Neural progenitor cell (in vitro differentiated cells): ENCODE results near the genes STX1B, RUSF1 and AHSP.

- RAMPAGE, long total RNA, result no peak
Observed at GRCh38 chr16:30903524-30904101, 7.2 kb downstream of the CTF1 start.

DNA sequence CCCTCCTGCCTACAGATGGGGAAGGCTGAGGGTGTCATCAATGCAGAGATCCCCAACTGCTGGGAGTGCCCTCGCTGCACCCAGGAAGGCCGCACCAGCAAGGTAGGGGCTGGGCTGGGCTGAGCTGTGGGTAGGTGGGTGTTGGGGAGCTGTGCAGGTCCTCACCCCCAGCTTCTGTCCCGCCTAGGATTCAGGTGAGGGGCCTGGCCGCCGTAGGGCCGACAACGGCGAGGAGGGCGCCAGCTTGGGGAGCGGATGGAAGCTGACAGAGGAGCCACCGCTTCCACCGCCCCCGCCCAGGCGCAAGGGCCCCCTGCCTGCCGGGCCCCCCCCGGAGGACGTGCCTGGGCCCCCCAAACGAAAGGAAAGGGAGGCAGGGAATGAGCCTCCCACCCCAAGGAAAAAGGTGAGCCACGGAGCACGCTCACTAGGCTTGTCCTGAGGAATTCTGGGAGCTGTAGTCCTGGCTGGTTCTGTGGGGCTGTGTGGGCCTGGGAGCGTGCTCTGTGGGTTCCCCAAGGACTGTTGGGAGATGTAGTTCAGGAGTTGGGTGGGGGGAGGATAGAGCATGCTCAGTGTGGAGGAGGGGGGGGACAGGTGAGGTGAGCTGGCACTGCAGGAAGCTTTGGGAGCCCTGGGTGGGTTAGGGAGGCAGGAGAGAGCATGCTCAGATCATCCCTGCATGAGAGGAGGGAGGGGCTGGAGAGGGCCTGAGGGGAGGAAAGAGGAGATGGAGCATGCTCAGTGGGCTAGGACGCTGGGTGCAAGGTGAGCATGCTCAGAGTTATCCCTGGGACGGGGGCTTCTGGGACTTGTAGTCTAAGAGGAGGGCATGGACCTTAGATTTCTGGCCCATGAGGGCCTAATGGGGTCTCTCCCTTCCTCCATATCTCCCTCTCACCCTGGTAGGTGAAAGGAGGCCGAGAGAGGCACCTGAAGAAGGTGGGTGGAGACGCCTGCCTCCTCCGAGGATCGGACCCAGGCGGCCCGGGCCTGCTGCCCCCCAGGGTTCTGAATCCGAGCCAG is 4.5 kb downstream of the FBXL19 start:
- RAMPAGE, long total RNA, result no peak

DNA sequence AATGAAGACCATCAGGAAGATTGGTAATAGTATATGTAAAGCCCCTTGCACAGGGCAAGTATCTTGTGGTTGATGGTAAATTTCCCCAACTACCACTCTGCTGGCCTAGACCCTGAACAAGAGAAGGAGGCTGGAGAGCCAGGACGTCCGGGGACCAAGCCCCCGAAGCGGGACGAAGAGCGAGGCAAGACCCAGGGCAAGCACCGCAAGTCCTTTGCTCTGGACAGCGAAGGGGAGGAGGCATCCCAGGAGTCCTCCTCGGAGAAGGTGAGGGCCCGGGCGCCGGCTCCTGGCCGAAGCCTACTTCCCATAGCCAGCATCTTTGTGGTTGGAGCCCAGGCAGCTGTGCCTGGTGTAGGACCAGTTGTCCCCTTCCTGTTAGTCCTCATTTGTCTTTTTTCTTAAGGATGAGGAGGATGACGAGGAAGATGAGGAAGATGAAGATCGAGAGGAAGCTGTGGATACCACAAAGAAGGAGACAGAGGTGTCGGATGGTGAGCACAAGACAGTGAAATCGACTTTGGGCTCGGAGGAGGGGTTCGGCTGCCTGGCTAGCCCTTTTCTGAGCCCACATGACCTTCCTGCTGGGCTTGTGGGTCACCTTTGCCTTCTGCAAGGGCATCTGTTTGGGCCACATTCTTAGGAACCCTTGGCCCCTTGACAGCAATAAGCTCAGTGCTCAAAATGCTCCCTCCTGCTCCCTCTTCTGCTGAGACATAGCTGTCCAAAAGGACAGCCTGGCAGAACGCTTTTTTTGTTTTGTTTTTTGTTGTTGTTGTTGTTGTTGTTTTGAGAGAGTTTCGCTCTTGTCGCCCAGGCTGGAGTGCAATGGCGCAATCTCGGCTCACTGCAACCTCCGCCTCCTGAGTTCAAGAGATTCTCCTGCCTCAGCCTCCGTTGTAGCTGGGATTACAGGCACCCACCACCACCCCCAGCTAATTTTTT is 11.9 kb downstream of the SETD1A start:
- RAMPAGE, long total RNA, result no peak

DNA sequence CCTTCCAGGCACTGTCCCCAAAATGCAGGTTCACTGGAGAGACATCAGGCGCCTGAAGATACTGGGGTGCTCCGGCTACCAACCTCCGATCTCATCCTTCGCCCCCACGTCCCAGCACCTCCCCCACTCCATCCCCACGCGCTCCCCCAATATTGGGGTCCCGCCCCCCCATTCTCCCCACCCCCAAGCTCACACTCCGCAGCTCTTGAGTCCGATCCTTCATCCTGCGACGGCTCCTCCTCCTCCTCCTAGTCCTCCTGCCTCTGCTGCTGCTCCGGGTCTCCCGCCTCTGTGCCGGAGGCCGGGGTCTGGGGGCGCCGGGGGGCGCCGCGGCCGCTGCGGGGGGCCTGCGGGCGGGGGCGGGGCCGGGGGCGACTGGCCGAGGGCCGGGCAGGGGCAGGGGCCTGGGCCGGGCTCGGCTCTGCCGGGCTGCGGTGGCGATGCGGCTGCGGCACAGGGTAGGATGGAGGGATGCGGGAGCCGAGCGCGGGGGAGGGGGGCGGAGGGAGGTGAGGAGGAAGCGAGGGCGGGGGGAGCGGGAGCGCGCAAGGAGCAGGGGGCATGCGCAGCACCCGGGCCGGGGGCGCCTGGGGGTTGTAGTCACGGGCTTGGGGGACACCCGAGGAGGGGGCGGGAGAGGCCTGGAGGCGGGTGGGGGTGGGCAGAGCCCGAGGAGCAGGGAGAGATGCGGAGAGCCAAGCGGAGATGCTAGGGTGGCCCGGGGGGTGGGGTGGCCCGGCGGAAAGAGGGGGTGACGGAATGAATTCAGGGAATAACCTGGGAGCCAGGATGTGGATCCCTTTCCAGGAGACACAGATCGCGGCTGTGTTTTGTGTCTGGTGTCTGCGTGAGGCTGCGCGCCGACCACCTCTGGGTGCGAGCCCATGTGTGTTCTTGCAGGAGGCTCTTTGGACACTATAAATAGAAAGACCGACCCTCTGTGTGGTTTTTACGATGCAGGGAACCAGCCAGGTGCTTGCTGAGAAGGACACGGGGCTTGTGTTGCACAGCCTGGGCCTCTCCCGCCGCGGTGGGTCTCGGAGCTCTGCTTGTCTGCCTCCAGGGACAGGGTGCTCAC is at the start of gene STX1B:
Gene STX1B (minus strand): TSS at position 465 of the 1,078 bp plus-strand sequence.
- RAMPAGE, long total RNA, result no peak

DNA sequence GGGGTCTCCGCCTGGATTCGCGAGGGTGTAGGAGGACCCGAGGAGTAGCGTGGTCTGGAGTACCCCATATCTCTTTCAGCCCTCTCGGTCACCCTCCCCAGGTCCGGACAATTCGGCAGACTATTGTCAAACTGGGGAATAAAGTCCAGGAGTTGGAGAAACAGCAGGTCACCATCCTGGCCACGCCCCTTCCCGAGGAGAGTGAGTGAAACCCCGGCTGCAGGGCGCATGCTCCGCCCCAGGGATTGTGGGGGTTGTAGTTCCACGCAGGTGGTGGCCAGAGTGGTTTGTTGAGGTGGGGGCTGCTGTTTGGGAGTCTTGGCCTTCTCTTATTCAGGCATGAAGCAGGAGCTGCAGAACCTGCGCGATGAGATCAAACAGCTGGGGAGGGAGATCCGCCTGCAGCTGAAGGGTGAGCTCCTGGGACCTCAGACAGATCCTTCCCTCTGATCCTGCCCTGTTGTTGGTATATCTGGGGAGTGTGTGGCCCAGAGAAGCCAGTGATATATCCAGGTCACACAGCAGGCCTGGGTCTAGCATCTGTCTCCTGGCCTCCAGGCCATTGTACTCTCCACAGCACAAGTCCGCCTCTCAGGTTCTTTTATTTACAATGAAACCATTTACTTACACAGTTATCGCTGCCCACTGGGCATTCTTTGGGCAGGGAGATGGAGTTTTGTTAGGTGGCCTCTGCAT is 915 bp downstream of the STX4 start:
- RAMPAGE, long total RNA, result no peak

DNA sequence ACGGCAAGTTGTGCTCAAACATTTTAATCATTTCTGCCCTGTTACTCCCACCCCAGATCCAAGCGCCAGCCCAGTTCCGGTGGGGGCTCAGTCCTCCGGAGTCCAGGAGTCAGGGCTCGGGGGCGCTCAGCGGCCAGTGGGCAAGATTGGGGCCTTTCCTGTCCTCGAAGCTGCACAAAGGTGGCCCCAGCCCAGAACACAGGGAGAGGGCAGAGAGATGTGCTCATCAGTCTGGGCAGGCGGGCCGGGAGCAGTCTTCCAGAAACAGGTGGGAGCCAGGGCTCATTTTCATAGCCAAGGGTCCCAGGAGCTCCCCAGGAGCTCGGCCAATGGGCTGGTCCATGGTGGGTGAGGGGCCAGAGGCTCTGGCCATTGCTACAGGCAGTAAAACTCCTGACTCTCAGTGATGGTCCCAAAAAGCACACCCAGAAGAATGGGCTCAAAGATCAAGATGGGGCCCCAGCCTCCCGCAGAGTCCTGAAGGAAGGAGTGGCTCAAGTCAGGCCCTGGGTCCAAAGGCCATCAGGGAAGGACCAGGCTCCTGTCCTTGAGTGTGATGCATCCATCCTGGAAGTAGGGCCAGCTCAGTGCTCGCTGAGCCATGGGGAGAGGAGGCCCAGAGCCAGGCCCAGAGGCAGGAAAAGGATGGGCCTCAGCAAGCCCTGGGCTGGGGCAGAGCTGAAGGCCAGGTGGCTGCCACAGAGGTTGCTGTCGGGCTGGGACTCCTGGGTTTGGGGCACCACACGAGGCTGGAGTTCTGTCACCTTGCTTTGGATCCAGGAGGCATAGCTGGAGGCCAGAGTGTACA is 3.9 kb downstream of the PRSS8 start:
- RAMPAGE, long total RNA, result no peak

DNA sequence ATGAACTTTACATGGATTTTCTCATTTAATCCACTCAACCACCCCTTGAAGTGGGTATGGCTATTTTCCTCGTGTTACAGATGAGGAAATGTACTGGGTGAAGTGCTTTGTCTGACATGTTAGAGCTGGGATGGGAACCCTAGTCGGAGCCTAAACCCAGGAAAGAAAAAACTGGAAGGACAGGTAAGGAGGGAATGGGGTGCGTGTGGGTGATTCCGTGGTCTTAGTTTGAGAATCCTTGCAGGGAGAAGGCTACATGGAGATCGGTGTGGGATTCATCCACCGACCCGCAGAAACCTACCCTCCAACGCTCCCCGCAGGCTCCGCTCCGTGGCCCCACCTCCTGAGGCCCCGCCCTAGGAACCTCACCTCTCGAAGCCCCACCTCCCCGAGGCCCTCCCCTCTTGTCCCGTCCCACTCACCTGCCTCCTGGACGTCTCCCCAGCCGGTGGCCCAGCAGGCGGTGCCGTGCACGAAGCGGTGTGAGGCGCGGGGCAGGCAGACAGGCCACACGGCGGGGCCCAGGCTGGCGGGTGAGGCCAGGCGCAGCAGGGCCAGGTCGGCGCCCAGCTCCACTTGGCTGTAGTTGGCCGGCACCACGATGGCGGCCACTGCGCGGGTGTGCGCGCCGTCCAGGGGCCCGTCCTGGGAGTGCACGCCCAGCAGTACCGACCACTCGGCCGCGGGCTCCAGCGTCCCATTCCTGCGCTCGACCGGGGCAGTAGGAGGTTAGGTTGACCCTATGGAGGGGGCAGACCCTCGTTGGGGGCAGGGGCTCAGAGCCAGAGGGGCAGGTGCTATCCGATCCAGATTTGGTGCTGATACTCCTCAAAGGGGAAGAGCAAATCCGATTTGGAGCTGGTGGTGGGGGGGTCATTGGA is 1.7 kb downstream of the PRSS36 start:
- RAMPAGE, long total RNA, result no peak

- RAMPAGE, long total RNA, result no peak
Observed at GRCh38 chr16:31178812-31179188, 1.1 kb upstream of the FUS start.

DNA sequence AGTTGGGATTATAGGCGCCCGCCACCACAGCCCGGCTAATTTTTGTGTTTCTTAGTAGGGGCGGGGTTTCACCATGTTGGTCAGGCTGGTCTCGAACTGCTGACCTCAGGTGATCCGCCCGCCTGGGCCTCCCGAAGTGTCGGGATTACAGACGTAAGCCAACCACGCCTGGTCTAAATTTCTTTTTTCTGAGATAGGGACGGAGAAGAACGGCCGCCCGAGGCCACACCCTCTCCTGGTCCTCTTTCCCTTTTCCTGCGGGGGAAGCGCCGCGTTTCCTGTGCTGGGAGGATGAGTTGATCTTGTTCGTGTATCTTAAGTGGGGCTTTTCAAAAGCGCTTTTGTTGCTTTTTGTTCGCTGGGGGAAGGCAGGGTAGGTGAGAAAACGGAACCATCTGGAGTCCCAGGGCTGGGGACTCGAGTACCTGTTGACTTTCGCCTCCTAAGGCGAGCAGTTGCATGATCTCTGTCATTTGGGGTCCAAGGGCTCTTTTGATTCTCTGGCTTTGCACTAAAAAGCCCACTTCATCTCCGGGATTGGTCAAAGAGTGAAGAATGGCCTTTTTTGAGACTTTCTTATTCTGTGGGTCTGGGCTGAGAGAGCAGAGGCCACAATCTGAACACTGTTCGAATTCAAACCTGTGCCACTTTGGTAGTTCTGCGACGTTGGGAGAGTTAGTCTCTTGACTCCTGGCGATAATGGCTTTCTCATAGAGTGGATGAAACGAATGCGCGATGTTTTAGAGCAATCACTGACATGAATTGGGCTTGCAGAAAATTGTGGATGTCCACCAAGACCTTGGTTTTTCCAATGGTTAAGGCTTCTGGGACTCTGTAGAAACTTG is 1.3 kb downstream of the FUS start:
- RAMPAGE, long total RNA, result no peak

- RAMPAGE, long total RNA, result no peak
Observed at GRCh38 chr16:31185072-31186156, 5.5 kb downstream of the FUS start.

- RAMPAGE, long total RNA, result no peak
Observed at GRCh38 chr16:31186157-31186692, 6.3 kb downstream of the FUS start.

DNA sequence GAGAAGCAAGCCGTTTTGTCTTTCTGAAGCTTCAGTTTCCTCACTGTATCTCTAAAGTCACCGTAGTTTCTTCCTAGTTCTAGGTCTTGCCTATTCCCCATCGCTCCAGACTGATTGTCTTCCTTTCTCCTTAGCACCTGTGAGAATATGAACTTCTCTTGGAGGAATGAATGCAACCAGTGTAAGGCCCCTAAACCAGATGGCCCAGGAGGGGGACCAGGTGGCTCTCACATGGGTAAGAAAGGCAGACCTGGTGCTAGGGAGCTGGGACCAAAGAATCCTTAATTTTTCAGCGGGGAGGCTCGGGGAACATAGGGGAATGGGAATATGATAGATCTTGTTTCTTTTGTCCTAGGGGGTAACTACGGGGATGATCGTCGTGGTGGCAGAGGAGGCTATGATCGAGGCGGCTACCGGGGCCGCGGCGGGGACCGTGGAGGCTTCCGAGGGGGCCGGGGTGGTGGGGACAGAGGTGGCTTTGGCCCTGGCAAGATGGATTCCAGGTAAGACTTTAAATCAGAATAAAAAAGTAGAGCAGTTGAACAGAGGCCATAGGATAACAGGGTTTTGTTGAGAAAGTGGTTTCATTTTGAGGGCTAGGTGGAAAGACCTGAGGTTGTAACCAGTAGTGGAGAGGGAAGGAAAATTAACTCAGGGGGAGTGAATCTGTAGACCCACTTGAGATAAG is 10.8 kb downstream of the FUS start:
- RAMPAGE, long total RNA, result no peak

- RAMPAGE, long total RNA, result no peak
Observed at GRCh38 chr16:31299781-31300071, 40.0 kb downstream of the ITGAM start.

DNA sequence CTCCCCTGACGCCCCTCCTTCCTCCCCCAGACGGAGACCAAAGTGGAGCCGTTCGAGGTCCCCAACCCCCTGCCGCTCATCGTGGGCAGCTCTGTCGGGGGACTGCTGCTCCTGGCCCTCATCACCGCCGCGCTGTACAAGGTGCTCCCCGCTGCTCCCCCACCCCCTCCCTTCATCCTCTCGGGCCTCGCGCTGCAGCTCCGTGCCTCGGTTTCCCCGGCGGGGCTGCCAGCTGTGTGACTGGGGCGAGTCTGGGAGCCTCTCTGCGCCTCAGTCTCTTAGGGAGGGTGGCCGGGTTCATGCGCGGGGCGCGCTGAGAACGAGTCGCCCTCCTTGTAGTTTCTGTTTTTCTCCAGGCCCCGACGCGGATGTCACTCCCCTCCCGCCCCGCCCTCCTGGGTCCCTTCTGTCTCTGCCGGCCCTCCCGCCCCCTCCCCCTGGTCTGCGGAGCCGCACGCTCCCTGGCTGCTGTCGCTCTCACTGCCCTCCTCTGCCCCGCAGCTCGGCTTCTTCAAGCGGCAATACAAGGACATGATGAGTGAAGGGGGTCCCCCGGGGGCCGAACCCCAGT is 23.8 kb upstream of the ITGAX start:
- RAMPAGE, long total RNA, result no peak

GRCh38 chr16:31362743-31363657 is 8.0 kb downstream of the ITGAX start:
- RAMPAGE, long total RNA, result no peak

- RAMPAGE, long total RNA, result no peak
Observed at GRCh38 chr16:31454371-31454903, 4.9 kb upstream of the ARMC5 start.

DNA sequence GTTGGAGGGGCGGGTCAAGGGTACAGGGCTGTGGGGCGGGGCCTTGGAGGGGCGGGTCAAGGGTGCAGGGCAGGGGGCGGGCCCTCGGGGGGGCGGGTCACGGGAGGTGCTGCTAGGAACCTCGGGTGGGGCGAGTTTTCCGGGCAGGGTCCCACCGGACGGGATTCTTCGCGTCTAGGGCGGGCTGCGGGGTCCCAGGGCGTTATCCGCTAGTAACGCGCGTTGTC is 5.0 kb downstream of the TGFB1I1 start:
- RAMPAGE, long total RNA, result no peak

DNA sequence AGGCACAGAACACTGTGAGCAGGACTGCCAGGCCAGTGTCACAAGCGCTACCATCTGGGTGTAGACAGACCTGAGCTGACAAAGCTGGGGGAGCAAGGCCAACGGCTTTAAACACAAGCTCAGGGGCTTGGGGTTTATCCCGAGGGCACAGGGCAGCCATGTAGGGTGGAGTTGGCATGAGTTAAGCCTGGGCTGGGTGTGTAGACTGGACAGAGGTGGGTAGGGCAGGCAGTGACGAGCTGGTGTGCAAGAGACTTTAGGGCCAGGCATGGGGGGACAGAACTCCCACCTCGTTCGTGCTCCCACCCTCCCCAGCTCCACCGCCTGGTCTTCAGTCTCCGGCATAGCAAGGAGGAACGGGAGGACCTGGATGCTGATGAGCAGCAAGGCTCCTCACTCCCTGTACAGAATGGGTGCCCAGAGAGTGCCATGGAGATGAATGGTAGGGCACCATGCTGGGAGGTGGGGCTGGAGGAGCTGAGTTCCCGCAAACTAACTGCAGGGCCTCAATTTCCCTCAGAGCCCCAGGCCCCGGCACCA is 6.9 kb downstream of the SLC5A2 start:
- RAMPAGE, long total RNA, result no peak

- RAMPAGE, long total RNA, result no peak
Observed at GRCh38 chr16:31507665-31508720, at the start of gene RUSF1. Gene RUSF1, minus strand, starts transcription at chr16:31508391.

- RAMPAGE, long total RNA, result no peak
Observed at GRCh38 chr16:31527797-31528456, at the start of gene AHSP. Gene AHSP, plus strand, starts transcription at chr16:31527900.